Cardiac ventricle fibroblast (primary cell): Measurements from ENCODE around the gene PPP4R1.

DNA sequence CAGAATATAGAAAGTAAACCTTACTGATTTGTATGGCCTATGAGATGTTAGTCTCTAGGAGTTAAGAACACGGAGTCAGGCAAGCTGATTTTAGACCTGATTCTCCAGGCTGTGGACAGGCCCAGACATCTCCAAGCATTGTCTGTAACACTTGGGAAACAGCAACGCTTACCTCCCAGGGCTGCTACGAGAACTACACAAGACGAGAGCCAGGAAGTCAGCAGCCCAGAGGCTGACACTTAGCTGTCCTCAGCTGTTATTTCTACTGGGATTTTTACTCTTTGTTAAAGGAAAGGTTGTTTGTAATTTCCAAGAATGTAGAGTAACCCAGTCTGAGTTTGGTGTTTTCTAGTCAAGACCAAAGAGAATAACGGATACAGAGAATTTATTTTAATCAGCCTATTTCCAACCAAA is 123.5 kb downstream of the LAMA1 start:
- RAMPAGE, long total RNA, result no peak

DNA sequence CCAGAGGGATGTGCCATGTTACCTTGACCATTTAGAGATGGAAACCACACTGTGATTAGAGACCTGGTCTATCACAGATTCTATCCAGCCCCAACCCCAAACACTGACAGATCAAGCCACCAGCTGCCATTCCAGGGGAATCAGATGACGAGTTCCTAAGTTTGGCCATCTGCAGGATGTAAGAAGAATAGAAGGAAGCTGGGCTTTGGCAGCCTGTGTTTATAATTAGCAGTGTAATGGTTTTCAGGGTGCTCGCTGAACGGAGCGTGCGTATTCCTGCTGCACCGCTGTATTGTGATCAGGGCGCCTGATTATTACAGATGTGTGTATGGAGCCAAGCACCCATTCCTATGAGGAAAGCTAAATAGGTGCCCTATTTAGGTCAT is 138.1 kb downstream of the LRRC30 start:
- RAMPAGE, long total RNA, result no peak

- RAMPAGE, long total RNA, result no peak
These were observed 152.6 kb upstream of the PTPRM start for GRCh38 chr18:7414328-7415030.

DNA sequence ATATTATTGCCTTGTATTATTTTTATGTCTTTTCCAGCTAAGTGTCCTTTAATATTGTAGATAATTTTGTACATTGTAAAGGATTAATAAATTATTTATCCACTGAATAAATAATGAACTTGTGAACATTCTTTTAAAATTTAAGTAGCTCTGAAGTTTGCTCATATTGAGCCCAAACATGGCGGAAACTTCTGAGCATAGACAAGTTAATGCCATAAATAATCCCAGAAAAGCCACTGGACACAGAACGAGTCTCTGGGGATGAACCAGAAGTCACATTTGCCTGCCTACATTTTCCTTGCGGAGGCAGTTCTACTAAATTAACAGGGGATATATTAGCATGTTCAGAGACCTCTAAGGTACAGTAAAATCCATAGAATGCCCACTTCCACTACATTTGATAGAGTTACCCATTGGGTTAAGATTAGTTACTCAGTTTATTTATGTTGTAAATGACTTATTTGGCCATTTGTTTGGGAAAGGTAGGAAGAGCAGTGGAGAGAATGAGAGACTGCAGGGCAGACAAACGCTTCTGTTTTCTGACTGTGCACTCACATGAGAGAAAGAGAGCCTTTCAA is 68.5 kb downstream of the PTPRM start:
- RAMPAGE, long total RNA, result no peak

GRCh38 chr18:8063225-8063525 is 496.1 kb downstream of the PTPRM start:
- RAMPAGE, long total RNA, result no peak

DNA sequence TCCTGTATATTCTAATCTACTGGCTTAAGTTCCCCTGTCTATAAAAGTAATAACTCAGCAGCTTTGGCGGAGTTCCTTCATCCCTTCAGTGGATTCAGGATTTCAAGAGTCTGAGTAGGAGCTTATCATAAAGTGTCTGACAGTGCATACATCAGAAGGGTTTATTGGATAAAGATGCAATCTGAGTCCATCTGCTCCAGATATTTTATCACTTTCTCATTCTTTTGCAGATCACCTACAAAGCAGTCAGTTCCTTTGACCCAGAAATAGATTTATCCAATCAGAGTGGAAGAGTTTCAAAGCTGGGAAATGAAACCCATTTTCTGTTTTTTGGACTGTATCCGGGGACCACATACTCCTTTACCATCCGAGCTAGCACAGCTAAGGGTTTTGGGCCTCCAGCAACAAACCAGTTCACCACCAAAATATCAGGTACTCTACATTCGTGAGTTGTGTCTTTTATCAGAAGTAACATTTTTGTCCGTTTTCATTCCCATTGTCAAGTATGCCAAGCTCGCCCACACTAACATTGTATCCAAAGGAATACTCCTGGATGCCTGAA is 518.4 kb downstream of the PTPRM start:
- RAMPAGE, long total RNA, result no peak

DNA sequence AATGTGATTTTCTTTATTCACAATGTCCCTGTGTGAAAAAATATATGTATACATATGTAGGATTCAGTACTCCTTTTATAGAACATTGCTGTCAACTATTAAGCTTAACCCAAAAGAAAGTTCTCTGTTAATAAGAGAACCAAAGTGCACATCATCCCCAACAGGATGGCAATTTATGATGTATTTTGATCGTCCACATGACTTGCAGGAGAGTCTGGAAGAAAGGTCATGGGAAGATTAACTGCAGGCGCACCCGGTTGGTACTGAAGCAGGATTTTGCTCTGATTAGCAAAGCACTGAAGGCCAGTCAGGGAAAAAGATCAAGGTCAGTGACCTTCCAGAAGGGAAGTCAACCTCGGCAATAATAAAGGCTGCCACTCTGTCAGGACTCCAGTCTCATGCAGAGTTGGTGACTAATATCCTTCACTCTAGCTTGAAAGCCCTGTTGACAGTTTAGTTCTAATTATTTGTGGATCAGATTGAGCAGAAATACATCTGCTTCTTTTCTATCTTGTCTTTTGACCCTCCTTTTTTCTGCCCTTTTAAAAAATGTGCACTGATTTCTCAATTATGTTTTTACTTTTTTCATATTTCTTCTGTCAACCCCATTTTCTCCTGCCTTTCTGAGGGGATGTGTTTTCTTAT is 432.7 kb upstream of the RAB12 start:
- RAMPAGE, long total RNA, result no peak

DNA sequence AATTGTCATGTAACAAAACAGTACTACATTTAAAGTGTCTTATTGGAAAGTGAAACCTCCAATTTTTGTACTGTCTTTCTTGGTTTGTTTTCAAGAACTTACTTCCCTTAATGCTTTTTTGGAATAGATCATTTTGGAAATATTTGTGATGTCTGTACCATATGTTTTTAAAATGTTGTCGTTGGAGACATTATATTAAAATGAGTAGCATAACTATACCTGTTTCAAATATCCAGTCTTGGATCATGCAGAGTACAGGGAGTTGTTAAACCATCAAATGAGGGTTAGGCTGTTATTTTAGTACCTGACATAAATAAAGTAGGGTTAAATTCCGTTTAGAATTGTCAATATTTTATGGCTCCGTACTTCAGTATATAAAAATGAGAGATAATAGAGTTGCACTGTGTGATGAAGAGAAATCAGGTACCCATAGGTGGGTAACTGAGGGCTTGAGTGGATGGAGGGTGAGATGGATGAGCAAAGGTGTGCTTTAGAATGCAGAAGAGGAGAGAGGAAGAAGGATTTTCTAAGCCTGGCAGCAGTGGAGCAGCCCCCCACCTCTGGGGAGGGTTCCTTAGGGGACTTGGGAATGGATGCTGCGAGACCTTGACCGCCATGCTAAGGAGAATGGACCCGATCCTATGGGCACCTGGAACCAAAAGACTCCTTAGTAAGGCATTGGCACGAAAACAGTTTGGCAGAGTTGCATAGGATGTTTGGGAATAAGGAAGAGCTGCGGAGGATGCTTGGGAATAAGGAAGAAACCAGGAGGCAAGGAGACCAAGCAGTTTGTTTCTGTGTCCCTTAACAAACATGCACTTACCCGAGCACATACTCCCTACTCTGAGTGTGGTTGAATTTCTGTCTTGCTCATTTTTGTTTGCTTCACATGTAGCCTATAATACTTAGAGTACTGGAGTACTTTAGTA is 2.0 kb downstream of the RAB12 start:
- RAMPAGE, long total RNA, result no peak

DNA sequence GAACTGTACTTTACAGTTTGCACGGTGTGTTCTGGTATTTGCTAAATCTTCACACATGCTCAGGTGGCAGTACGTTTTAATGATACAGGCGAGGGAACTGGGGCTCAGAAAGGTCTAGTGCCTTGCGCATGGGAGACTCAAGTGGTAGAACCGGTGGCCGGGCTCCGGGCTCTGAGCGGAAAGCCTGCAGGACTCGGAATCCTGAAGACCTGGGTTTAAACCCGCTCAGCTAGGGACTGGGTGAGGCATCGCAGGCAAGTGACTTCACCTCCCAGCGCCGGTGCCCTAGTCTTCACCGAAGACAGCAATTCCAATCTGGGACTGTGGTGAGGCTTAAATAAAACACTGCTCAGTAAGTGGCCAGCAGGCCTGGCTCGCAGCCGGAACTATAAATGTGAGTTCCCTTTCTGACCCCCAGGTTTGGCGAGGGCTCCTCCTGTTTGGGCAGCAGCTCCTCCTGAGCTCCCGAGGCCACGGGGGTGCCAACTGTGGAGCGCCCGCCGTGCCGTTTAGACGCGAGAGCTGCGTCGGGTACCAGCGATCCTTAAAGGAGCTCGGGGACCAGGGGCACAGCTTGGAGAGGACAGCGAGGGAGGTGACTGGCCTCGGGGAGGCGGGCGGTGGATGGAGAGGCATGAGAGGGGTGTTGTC is 973 bp upstream of the MTCL1 start:
- RAMPAGE, long total RNA, result no peak

- RAMPAGE, long total RNA, result no peak
These were observed 4.2 kb downstream of the MTCL1 start for GRCh38 chr18:8709379-8710119.

DNA sequence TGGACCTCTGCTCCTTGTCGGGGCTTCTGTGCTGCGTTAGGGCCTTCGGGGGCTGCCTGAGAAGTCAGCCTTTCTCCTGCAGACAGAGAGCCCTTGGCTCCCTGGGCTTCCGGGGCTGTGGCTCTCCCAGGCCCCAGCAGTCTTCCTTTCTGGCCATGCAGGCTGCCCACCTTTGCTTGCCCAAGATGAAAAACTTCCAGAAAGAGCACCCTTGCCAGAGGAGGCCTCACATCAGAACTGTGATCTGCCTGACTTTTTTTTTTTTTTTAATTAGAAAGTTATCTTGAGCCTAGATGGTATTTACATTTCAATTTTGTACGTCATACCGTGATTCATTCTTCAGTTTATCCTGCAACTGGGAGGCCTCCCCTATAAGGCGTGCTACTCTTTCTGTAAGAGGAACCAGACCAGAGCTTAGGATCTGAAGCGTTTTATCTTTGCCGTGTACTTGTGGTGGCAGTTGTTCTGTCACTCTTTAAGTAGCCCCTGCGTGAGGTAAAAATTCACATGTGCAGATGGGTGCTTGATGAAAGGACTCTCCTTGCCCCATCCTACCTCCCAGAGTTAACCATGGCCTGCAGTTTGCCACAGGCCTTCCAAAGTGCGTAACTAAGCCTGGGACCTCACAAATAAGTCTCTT is 95.8 kb downstream of the MTCL1 start:
- RAMPAGE, long total RNA, result no peak

- RAMPAGE, long total RNA, result no peak
These were observed 185.6 kb downstream of the MTCL1 start for GRCh38 chr18:8890945-8891448.

GRCh38 chr18:8934857-8935321 is 167.6 kb upstream of the NDUFV2 start:
- RAMPAGE, long total RNA, result no peak

GRCh38 chr18:9014094-9014603 is 88.3 kb upstream of the NDUFV2 start:
- RAMPAGE, long total RNA, result no peak

DNA sequence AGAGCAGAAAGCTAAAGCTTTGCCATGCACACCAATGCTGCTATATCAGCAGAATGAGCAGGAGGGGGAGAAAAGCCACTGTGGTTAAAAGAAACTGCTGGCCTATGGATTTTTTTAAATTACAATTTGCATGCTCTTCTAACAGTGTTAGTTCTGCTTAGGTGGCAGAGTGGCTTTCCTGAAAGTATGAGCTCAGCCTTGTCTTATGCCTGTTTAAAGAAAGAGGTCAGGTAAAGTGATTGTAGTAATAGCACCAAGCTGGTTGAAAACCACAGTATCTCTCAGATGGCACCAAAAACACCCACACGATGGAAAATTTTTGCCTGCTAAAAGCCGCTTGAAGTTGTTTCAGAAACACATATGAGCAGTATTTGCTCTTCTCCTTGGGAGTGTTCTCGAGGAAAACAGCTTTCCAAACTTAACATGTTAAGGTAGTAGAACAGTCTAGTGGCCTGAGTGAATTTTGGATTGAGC is 19.7 kb upstream of the NDUFV2 start:
- RAMPAGE, long total RNA, result no peak

- RAMPAGE, long total RNA, result no peak
These were observed 81.7 kb downstream of the ANKRD12 start for GRCh38 chr18:9218144-9218746.

- RAMPAGE, long total RNA, result no peak
These were observed at the start of gene PPP4R1 for GRCh38 chr18:9614301-9615499. TSS of gene PPP4R1 (minus strand) at chr18:9614559.

DNA sequence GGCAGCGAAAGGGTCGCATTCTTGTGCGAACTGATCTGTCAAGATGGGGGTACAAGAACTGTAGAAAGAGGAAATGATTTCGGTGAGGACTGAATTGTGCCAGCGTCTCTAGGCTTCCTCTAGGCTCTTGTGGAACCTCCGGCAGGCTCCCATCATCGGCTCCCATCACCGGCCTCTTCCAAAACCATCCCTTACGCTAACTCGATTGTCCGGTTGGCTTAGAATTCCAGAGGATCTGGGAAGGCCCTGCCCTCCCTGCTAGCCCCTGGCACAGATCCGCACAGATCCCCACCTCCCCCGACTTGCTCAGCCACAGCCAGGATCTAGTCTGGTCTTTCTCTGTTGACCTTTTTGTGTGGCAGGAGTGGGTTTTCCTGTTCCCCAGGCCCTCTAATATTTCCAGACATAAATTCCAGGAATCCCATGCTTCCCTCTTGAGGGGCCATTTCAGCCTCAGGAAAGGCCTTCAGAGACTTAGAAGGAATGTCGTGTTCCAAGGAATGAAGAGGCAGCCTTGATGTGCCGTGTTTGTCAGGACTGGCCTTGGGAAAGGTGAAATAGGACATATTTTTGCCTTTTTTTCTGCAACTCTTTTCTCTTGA is 1.4 kb downstream of the RAB31 start:
- RAMPAGE, long total RNA, result no peak

- RAMPAGE, long total RNA, result no peak
These were observed 29.2 kb downstream of the RAB31 start for GRCh38 chr18:9737221-9737793.

DNA sequence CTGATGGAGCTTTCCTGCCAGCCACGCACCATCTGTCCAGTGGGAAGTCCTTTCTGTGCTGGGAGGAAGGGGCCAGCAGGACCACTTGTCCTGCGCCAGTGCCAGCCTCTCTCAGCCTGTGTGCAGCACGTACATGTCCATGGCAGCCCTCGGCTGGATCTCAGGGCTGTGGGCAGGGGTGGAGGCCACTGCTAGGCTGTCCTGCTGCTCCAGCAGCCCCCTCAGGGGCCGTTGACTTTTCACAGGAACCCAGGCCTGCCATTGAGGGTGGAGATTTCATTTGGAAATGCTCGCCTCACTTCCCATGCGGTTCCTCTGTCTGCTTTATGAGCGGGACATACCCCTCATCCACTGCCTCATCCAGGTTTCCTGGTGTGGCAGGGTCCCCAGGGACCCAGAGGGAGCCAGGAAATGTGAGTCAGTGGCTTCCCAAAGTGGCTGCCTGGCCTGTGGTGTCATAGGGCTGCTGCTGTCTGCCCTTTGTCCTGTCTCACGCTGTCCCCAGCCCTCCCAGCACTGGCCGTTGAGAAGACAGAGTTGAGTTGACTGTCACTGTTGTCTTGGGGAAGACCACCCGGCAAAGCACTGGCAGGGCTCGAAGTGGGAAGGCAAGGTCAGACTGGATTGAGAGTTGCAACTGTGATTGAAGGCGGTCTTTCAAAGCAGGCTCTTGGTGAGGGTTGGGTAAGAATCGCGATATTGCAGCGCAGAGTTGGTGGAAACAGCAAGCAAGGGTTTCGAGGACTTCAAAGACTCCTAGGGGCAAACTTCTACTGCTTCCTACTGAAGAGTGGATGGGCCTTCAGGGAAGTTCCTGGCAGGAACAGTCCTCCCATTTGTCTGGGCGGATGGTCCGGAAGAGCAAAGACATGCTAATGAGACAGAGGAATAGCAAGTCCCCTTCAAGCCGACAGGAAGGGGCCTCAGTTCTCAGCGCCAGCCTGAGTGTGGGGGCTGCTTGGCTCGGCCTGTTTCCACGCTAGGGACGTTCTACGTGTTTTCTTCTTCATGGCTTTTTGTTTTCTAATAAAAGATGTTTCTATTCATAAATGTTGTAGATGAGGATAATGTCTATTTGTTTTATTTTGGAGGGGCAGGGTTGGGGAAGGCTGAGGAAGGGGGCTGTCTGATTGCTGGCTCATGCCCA is 33.8 kb downstream of the RAB31 start:
- RAMPAGE, long total RNA, result no peak